ENCODE measurements around the genes MAPK8IP1, PEX16 and CREB3L1.

- PRO-cap, 6 experiments, result peak in 3 of 6 experiments; most common minus-strand start chr11:44701384 (in 2)
- RAMPAGE, long total RNA, 2 experiments, result no peak in any of the 2 experiments
- RRBS, result no CpG with 5 or more reads among the region's 3 CpGs
These were observed 25.6 kb upstream of the TSPAN18 start for GRCh38 chr11:44701106-44701681.

- PRO-cap, 6 experiments, result peak in 2 of 6 experiments; most common minus-strand start chr11:44772062 (in 2)
- RAMPAGE, long total RNA, 2 experiments, result no peak in any of the 2 experiments
These were observed 45.1 kb downstream of the TSPAN18 start for GRCh38 chr11:44772002-44772201.

GRCh38 chr11:44857427-44857922 is 93.2 kb downstream of the TP53I11 start:
- PRO-cap, 6 experiments, result no peak in any of the 6 experiments
- RAMPAGE, long total RNA, 2 experiments, result no peak in any of the 2 experiments
- RRBS, result no CpG with 5 or more reads among the region's 9 CpGs

DNA sequence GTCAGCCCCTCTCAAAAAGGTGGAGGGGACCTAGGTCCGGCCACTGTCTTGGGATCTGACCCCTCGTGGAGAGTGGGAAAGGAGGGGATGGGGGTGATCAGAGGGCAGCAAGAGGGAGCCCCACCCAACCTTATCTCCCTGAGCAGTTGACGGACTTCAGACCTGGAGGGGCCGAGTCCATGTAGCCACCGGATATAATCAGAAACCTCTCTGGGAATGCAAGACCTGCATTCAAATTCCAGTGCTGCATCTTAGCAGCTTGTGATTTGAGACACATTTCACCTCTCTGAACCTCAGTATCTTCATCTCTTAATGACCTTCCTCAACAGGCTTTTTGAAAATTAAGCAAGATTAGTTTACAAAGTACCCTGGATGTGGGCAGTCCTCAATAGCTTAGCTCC is 44.0 kb downstream of the TP53I11 start:
- PRO-cap, 6 experiments, result no peak in any of the 6 experiments
- RAMPAGE, long total RNA, 2 experiments, result no peak in any of the 2 experiments
- RRBS, result no CpG with 5 or more reads among the region's 5 CpGs

DNA sequence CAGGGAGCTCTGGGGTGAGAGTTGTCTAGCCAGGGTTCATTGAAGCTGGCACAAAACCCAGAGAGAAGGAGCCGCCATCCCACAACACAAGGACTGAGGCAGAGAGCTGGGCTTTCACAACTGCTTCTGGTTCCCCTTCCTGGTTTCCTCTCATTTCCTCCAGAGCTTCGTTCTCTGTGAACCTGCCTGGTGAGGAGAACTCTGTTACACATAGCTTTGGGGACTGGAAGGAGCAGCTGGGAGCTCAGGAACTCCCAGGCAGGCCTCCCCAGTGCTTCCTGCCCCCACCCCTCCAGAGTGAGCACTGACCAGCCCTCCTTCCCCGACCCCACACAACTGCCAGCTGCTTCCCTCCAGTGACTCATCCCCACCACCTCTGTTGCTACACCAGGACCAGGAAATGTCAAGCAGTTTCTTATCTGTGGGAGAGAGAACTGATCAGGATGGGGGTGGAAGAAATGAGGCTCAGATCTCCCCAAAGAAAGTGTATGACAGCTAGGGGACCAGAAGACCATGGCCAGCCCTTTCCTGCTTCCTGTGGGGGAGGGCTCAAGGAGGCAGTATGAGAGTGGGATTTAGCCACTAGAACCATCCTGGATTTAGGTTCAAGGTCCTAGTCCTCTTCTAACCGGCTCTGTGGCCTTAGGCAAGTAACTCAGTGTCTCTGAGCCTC is 4.4 kb upstream of the TP53I11 start:
- PRO-cap, 6 experiments, result peak in 2 of 6 experiments; most common minus-strand start position 225 of the sequence (in 2)
- RAMPAGE, long total RNA, 2 experiments, result no peak in any of the 2 experiments
- RRBS, result 33% methylated on average over 1 of the region's 4 CpGs

- PRO-cap, 6 experiments, result peak in 2 of 6 experiments; most common plus-strand start chr11:45029615 (in 1)
- RAMPAGE, long total RNA, 2 experiments, result no peak in any of the 2 experiments
- RRBS, result no CpG with 5 or more reads among the region's 11 CpGs
These were observed 78.5 kb upstream of the TP53I11 start for GRCh38 chr11:45029139-45029690.

DNA sequence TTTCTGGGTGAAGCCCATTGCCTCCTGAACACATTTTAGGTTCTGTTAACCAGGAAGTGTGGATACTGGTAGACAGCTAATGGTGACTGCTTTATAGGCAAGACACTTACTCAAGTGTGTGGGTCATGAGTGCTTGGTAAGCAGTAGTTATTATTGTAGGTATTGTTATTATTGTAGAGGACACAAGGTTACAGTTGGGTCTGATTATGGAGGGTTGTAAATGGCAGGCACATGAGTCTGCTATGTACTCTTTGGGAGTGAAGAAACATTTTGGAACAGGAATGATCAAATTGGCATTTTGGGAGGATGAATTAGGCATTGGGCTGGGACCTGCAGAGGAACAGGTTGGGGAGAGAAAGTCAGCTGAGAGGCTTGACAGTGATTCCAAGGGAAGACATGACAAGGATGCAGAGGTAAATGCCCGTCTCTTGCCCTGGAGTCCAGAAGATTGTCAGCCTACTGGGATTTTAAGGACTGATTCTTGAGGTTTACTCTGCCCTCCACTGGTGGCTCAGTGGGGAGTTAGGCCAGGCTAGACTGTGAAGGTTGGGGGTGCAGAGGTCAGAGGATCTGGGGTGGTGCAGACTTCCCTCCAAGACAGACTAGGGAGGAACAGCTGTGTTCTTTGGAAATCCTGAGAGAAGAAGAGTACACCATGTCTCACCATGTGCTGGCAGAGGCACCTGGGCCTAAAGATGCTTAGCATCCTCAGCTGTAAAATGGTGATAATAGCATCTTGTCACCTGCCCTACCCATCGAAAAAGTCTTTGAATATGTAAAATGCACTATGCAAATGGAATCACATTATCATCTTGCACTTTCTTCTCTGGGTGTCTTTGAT is 10.1 kb upstream of the MAPK8IP1 start:
- PRO-cap, 6 experiments, result no peak in any of the 6 experiments
- RAMPAGE, long total RNA, 2 experiments, result no peak in any of the 2 experiments
- RRBS, result no CpG with 5 or more reads among the region's 2 CpGs

- PRO-cap, 6 experiments, result no peak in any of the 6 experiments
- RAMPAGE, long total RNA, 2 experiments, result no peak in any of the 2 experiments
- RRBS, result 2% methylated on average over 22 of the region's 83 CpGs
These were observed at the start of gene MAPK8IP1 for GRCh38 chr11:45885067-45885979. Gene MAPK8IP1 (plus strand): TSS chr11:45885651.

DNA sequence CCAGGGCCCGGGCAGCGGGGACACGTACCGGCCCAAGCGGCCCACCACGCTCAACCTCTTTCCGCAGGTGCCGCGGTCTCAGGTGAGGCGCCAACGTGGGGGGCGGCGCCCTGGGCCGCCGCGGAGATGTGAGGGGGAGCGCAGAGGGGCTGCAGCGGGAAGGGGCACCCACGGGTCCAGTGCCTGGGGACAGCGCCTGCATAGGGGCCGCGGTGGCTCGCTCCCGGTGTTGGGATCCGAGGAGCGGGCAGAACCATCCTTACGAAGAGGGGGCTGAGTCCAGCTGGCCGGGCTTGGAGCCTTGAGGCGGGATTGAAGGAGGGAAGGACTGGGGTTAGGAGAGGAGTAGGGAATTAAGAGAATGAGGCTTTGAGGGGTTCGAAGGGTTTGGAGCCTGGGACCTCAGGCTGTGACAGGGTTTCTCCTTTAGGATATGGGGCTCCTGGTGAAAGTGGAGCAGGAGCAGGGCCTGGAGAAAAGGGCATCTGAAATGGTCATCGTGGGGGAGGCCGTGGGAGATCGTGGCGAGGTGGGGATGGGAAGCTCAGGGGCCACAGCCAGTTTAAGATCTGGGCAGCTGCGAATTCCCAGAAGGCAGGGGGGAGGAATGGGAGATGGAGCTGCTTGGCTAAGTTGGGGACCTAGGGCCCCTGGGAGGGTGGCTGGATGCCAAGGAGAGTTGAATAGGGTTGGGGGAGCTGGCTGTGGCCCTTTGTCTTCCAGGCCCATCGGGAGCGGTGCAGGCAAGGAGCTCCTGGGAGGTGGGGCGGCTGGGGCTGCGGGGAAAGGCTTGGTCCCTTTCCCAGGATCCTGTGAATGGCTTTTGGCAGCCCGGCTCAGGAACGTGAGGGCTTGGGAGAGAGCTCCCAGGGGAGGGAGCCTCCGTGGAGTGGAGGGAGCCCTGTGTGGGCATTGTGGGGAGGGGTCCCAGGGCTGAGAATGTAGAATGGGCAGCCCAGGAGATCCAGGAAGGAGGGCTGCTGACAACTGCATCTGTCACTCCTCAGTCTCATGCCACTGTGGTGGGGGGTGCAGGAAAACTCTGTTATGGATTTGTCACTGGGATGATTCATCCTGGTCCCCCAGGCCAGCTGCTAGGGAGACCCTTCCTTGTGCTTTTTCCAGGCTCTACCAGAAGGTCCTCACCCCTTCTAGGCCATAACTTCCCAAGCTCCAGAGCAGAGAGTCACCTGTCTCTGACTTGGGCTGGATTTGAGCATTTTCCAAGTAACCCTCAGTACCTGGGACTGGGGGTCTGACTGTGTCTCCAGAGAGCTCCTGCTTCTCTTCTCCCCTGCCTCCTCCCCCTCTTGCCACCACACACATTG is 6.2 kb downstream of the FREY1 start:
- PRO-cap, 6 experiments, result no peak in any of the 6 experiments
- RAMPAGE, long total RNA, 2 experiments, result no peak in any of the 2 experiments
- RRBS, result 7% methylated on average over 5 of the region's 42 CpGs

DNA sequence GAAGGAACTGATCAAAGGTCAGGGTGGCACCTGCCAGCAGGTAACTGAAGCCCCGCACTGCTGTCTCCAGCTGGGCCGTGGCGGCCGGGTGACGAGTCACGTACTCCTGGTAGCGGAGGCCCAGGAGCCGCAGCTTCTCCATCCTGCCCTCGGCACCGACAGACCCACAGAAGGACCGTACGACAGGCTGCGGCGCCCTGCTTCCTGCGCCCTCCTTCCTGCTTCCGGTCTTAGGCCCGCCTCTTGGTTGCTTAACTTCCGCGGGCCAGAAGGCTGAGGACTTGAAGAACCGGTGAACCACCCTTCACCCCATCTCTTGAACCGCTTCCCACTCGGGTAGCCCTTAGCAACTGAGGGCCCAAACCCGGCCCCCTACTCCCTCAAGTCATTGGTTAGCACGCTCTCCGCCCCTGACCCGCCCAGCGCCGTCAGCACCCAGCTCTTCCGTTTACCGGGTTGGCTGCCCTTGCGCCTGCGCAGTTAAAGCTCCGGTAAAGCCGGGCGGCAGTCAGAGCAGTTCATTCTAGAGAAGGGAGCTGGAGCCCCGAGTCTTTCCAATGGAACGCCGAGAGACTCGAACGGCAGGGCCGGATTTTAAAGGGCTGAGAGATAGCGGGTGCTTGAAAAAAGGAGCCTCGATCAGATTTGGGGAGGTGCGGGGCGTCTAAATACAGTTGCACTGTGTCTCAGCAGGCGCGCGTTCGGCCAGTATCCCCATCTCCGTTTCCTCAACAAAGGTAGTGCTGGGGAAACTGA is at the start of gene PEX16:
TSS of gene PEX16 (minus strand) at position 208 of the 756 bp plus-strand sequence.
- PRO-cap, 6 experiments, result peak in 6 of 6 experiments; most common plus-strand start position 268 of the sequence (in 6); most common minus-strand start position 206 of the sequence (in 6)
- RAMPAGE, long total RNA, 2 experiments, result start-site peak on the minus strand in 2 of 2 experiments, centred at positions 209 to 216 of the sequence, 36 to 37 reads per replicate
- RRBS, result 1% methylated on average over 22 of the region's 50 CpGs

- PRO-cap, 6 experiments, result no peak in any of the 6 experiments
- RAMPAGE, long total RNA, 2 experiments, result no peak in any of the 2 experiments
- RRBS, result 35% methylated on average over 7 of the region's 15 CpGs
These were observed 957 bp upstream of the LARGE2 start for GRCh38 chr11:45921463-45921935.

- PRO-cap, 6 experiments, result no peak in any of the 6 experiments
- RAMPAGE, long total RNA, 2 experiments, result no peak in any of the 2 experiments
- RRBS, result no CpG with 5 or more reads among the region's 2 CpGs
These were observed 94.1 kb downstream of the LARGE2 start for GRCh38 chr11:46016468-46016995.

DNA sequence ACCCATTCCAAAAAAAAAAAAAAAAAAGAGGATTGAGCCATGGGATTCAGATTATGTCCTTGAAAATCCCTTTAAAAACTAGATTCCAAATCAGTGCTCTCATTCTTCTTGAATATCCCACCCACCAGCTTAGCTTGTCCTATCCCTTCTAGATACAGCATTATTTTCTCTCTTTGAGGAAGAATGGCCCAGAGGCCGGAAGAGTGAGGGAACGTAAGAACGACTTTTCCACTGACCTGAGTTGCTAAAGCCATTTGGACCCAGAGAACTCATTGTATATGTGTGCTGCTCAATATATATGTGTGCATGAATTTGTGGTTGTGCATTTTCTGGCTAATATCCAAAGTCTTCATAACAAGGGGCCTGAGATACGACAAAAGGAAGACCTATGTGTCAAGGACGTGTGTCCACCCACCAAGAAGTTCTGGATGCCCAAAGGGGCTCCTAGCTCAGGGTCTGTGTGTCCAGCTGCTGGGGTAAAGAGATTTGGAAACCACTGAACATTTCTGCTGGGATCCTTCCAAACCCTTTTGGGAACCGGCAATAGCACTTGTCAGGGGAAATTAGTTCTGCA is 34.9 kb upstream of the CREB3L1 start:
- PRO-cap, 6 experiments, result peak in 1 of 6 experiments; most common minus-strand start position 483 of the sequence (in 1)
- RAMPAGE, long total RNA, 2 experiments, result no peak in any of the 2 experiments
- RRBS, result no CpG with 5 or more reads among the region's 6 CpGs

DNA sequence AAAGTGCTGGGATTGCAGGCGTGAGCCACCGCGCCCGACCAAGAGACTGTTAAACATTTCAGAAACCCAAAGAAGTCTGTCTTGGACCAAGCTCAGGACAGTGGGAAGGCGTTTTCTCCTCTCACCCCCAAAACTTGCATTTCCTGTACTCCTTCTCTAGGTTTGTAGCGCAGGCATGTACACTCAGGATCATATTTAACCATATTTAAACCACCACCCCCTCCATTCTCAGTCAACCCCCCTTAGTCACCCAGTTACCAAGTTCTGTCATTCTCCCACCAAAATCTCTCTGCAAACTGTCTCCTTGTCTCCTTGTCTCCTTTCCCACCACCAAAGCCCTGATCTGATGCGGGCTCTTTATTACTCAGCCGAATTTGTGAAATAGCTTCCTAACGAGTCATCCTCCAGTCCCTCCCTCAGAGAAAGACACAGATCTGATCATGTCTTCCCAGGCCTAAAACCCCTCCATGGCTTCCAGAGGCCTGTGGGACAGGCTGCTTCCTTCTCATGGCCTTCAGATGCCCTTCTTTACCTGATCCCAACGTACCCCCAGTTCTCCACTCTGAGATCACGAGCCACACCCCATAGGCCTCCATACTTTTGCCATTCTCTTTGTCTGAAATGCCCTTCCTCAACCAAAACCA is 28.9 kb upstream of the CREB3L1 start:
- PRO-cap, 6 experiments, result no peak in any of the 6 experiments
- RAMPAGE, long total RNA, 2 experiments, result no peak in any of the 2 experiments
- RRBS, result no CpG with 5 or more reads among the region's 11 CpGs

- PRO-cap, 6 experiments, result peak in 6 of 6 experiments; most common plus-strand start chr11:46277677 (in 5); most common minus-strand start chr11:46277510 (in 1)
- RAMPAGE, long total RNA, 2 experiments, result start-site peak on the plus strand in 1 of 2 experiments, at chr11:46277640-46277688 at its widest, 31 reads per replicate
- RRBS, result 1% methylated on average over 8 of the region's 15 CpGs
These were observed at the start of gene CREB3L1 for GRCh38 chr11:46277406-46277801. Gene CREB3L1 (plus strand): TSS chr11:46277662.

DNA sequence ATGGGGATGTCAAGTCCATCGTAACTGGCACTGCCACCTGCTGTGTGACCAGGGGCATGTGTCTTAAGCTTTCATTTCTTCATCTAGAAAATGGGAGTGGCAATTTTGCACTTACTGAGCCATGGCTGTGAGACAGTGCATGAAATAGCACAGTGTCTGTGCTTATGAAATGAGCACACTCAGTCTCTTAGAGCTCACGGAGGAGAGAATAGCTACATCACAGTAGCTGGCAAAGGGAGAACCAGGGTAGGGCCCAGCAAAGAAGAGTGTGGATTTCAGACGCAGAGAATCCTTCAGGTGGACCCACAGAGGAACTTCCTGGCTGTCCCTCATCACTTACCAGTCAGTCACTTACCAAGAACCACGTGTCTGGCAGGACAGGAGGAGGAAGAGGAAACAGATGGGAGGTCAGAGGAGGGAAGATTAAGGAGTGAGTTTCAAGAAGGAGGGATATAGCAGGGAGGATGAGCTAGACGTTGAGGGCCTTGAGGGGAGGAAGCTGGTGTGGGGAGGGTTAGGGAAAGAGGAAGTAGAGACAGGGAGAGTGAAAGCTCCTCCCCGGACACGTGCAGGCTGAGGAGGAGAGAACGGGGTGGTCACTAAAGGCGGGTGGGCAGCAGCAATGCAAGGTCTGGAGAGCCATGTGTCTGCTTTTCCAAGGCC is 28.8 kb upstream of the DGKZ start:
- PRO-cap, 6 experiments, result peak in 1 of 6 experiments; most common plus-strand start position 451 of the sequence (in 1); most common minus-strand start position 341 of the sequence (in 1)
- RAMPAGE, long total RNA, 2 experiments, result no peak in any of the 2 experiments
- RRBS, result no CpG with 5 or more reads among the region's 9 CpGs

DNA sequence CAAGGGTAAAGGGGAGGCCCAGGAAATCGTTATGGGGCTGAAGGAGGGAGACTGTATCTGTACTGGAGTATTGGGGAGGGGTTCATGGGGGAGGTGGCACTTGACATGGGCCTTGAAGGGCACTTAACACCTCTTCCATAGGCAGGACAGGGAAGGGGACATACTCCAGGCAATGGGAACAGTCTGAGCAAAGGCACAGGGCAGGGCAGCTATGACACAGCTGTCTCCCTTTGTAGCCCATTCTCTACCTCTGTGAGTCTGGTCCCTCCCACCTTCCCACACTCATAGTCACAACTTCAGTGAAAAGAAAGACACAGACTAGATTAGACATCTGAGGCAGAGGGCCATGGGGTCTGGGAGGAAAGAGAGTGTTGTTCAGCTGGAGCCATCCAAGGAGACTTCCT is 15.9 kb upstream of the DGKZ start:
- PRO-cap, 6 experiments, result no peak in any of the 6 experiments
- RAMPAGE, long total RNA, 2 experiments, result no peak in any of the 2 experiments
- RRBS, result no CpG with 5 or more reads among the region's 1 CpG

- PRO-cap, 6 experiments, result peak in 6 of 6 experiments; most common plus-strand start chr11:46345471 (in 4); most common minus-strand start chr11:46345341 (in 6)
- RAMPAGE, long total RNA, 2 experiments, result start-site peak on the plus strand in 2 of 2 experiments, at chr11:46345393-46345484 at its widest, 95 to 130 reads per replicate
- RRBS, result 10% methylated on average over 5 of the region's 21 CpGs
These were observed 2.0 kb upstream of the DGKZ start for GRCh38 chr11:46345166-46345808.

GRCh38 chr11:46389424-46389840 is 2.1 kb downstream of the CHRM4 start:
- PRO-cap, 6 experiments, result no peak in any of the 6 experiments
- RAMPAGE, long total RNA, 2 experiments, result no peak in any of the 2 experiments
- RRBS, result under 1% methylated on average over 21 of the region's 47 CpGs

DNA sequence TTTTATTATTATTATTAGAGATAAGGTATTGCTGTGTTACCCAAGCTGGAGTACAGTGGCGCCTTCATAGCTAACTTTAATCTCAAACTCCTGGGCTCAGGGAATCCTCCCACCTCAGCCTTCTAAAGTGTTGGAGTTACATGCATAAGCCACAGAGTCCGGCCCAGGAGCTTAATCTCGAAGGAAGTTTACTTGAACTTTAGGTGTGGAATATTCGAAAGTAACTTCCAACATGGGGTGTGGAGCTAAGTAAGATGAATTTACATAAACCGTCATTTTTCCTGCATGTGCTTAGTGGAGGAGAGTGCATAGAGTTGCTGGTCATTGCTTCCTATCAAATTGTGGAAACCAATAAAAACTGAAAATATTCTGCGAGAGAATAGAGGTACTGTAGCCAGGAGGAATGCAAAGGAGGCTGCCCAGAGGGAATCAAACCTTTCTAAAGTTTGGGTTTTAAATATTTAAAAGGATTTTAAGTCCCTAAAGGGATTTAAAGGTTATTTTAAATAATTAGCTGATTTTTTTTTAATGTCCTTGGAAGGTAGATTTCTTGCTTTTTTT is 1.5 kb downstream of the ATG13 start:
- PRO-cap, 6 experiments, result no peak in any of the 6 experiments
- RAMPAGE, long total RNA, 2 experiments, result no peak in any of the 2 experiments
- RRBS, result no CpG with 5 or more reads among the region's 6 CpGs